ENCODE measurements around the genes RAB26 and RNPS1.

DNA sequence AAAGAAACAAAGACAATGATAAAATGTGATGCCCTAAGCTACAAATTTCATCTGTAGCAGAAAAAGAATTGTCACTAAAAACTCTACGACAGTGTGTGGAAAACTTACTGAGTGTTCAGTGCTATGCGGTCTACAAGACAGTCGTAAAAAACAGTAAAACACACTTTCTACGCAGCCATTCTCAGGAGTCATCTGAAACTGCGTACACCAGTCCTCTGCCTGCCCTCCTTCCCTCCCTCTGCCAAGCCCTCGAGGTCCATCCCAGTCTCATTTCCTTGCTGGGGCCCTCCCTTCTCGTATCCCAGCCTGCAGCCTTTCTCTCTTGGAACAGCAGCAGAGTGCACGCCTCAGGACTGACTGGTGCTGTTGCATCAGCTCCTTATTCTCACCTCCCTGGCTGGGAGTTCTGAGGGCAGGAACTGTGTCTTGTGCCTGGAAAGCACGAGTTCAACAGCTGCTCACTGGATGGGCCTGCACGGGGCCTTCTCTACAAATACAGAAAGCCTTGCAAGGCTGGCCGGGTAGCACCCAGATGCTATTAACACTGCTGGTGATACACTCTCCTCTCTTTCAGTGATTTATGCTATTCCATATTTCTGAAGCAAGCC is 12.5 kb downstream of the FAHD1 start:
- PRO-cap = no peak

DNA sequence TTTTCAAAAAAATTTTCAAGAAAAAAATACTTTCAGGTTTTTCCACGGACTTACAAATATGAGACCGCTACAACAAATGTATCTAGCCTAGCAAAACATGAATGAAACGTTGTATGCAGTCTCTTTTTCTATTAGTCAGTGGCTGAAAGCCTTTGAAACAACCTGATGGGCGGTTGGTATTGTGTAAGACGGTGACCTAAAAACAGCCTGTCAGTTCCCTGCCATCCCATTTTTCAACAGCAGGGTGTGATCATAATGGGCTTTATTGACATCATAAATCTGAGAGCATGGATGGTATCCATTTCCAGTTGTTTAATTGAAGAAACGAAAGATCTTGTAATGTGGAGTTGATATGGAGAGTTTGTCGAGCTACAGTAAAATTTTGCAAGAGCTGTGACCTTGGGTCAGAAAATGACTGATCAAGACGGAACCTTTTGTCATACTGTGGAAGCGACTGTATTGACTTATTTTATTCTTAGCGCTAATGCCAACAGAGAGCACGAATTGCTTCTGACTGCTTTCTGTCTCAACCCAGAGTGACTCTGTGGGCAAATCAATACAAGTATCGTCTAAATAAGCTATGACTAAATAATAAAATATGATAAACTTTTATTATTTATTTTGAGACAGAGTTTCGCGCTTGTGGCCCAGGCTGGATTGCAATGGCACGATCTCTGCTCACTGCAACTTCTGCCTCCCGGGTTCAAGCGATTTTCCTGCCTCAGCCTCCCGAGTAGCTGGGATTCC is 12.3 kb upstream of the MEIOB start:
- PRO-cap = no peak

DNA sequence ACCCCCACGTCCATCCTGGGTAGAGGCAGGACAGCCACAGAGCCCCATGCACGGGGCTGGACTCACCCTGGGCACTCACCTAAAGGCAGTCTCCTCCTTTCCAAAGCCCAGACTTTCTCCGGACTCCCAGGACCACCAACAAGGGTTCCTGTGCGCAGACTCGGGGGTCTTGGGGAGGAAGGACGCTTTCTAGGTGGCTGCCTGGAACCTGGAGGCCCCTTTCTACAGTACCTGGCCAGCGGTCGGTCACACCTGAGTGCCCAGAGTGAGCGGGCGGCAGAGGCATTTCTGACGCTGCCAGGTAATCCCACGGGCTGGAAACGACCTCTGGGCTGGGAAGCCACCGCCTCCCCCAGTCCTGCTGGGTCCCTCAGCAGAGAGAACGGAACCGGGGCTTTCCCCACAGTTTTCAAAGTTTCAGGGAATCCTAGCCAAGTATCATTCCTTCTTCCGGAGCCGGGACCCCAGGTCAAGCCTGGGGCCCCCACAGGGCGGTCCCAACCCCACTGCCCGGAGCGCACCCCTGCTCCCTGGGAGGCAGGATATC is 854 bp downstream of the HS3ST6 start:
- PRO-cap = no peak

GRCh38 chr16:1917839-1918224 is 383 bp downstream of the HS3ST6 start:
- PRO-cap = no peak

DNA sequence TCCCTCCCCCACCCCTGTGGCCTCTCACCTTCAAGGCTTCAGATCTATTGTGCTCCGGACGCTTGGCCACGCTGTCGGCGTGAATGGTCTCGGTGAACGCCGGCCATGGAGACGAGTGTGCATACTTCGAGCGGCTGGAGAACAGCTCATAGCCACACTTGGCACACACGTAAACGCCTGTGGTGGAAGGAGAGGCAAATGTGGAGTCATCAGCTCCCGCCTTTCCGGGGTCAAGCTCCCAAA is 1.8 kb downstream of the MSRB1 start:
- PRO-cap = no peak

- PRO-cap = no peak
These were observed 1.7 kb upstream of the NDUFB10 start for GRCh38 chr16:1957584-1958102.

DNA sequence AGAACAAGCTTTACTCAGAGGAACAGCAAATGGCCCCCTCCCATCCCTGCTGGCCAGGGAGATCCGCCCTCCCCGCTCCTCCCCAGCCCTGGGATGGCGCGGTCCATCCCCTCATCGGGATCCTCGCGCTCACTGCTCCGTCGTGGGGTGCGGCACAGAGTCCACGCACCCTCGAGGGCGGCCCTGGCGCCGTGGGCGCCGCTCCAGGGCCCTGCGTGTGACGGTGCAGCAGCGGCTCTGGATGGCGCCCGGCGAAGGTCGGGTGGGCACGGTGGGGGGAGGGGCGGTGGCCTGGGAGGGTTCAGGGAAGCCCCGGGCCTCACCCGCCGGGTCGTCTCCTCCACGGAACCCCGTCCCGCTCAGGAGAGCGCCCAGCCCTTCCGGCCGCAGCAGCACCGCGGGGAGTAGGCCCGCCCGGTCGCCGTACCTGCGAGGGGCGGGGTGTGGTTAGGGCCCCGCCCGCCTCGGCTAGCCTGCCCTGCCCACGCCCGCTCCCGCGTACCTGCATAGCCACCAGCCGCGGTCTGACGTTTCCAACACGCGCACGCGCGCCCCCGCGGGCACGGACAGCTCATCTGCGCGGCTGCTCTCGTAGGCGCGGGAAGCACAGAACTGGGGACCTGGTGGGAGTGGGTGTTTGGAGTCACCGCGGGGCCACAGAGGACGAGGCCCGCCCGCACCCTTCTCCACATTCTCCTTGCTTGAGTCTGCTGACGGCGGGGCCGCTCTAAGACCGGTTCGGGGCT is 2.2 kb downstream of the NOXO1 start:
- PRO-cap = bidirectional peak, plus-strand start at position 574 of the sequence, minus-strand start at position 399 of the sequence

DNA sequence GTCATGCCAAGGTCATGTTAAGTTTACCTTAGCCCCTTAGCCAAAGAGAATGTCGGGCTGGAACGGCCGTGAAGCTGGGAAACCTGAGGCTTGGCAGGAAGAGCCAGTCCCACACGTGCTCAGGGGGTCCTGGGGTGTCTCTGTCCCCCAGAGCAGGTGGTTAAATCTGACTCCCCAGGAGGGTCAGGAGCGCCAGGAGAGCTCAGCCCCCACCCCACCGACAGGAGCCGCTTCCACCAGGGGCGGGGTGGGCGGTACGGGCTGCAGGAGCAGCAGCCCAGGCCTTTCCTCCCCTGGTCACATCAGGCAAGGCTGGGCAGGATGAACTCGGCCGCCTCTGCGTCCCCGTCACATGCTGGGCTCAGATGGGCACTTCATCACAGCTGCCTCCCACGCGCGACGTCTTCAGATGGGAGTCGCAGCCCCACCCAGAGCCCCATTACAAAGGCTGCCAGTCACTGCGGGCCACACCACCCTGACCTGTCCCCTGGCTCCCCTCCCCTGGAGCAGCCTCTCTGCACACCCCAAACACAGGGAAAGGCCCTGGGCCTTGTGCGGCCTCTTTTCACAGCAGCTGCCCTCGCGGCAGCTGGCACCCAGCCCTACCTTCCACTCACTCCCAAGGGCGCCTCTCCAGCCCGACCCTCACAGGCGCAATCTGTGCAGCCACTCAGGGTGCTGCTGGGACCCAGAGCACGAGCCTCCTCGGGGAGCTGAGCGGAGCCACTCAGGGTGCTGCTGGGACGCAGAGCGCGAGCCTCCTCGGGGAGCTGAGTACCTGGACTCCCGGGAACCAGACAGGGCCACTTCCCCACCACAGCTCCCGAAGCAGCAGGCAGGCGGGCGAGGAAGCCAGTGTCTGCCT is 14.7 kb upstream of the NPW start:
- PRO-cap = no peak

GRCh38 chr16:2125956-2126993 is 9.4 kb downstream of the PKD1 start:
- PRO-cap = no peak

GRCh38 chr16:2148348-2149402 is at the start of gene RAB26:
TSS of gene RAB26 (plus strand) at chr16:2148625.
- PRO-cap = bidirectional peak, plus-strand start at chr16:2148689, minus-strand start at chr16:2148430

- PRO-cap = no peak
These were observed 1.0 kb upstream of the TRAF7 start for GRCh38 chr16:2154606-2154950.

DNA sequence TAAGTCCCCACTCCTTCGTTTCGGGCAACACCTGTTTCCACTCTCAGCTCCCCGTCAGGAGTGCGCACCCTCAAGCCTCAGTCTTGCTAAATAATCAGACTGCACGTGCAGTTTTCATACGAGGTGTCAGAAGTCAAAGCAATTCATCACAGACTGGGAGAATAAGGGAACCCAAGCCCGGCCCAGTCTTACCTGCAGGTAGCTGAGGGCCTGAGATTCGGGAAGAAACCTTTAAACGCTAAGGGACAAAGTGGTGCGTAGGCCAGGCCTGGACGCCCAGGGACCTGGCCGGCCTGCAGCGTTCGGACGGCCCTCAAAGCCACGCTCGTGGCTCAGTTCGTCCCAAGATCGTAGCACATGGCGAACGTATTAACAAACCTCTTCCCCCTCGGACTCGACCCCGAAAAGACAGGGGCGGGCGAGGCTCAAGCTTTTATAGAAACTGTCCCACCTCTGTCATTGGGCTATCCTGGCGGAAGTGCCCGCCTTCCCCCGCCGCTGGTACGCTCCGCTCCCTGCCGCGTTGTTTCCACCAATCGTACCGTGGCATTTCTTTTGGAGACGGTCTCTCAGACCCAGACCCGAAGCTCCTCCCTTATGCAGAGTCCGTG is 526 bp upstream of the TRAF7 start:
- PRO-cap = unidirectional peak, minus-strand start at position 155 of the sequence; bidirectional peak, plus-strand start outside the sequence, minus-strand start at position 408 of the sequence

DNA sequence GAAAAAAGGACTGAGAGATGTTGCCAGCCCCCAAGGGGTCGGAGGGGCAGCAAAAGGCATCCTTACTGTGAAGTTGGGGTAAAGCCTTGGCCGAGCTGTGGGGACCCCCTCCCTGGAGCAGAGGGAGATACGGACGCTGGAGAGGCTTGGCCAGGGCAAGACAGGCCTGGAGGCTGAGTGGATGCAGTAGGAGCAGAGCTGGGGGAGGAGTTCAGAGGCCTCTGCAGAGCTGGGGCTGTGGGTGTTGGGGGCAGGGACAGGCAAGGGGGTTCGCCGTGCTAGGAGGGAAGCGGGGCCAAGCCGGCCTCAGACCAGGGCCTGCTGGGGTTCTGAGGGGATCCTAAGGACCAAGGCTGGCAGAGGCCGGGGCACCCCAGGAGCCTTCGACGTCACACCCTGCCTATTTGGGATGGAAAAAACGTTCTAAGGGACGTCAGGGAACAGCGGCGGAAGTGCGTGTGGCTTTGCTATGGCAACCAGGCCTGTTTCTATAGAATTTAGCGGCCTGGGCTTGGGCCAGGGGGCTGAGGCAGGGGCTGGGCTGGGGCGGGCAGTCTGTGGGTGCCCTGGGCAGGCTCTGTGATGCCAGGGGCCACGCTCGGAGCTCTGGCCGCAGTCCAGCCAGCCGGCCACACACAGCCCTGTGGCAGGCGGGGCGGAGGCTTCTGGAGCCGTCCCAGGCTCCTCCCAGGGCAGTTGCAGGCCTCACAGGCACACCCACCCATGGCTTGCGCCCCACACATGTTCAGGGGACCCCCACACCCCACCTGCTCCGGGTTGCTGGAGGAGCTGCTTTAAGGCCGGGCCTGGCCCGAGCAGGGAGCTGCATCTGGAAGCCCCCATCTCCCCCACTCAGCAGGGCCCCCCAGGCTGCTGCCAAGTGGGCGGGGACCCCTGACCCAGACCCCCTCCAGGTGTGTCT is 3.7 kb downstream of the TRAF7 start:
- PRO-cap = no peak

DNA sequence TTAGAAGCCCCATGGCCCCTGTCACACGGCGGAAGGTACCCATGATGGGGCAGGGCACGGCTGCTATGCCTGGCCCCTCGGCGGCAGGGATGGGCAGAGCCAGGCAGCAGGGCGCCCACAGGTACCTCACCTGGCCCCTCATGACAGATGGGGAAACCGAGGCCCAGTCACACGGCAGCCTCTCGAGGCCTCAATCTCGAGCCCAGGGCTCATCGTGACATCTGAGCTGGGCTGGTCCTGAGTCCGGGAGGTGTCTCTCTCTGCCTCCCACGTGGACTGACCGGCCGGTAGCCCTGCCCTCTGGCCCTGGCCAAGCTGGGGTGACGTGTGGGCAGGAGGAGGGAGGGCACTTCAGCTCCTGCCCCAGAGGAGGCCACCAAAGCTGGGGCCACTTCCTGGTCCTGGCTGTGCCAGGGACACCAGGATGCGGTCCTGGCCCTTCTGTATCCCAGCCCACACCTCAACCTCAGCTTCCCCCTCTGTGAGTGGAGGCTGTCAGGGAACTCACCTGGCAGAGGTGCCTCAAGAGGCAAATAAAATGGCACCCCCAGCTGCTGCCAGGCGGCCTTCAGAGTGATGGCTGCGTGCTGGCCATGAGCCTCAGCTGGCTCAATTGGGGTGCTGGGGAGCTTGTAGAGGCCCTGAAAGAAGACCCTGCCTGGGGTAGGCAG is 11.7 kb downstream of the TRAF7 start:
- PRO-cap = no peak

DNA sequence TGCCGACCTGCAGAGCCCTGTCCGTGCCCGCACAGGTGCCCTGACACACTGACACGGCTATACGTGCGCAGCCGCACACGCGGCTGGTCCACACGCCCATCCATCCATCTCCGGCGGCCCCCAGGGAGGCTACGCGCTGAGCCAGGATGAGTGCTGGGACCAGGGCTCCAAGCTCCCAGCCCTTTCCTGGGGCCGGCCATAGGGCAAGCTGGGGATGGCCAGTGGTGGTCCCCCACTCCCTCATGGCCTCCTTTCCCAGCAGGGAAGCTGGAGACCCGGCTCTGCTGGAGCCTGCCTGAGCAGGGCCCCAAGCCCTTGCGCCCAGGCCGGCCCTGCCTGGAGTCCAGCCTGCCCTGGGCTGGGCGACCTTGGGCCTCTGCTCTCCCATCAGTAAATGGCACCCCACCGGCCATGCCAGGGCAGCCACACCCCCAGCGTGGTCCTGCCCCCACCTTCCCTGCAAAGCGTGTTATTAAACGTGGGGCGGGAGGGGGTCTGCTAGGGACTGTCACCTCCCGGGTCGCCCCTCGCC is 938 bp downstream of the CASKIN1 start:
- PRO-cap = no peak

GRCh38 chr16:2252869-2253636 is 1.7 kb upstream of the ECI1 start:
- PRO-cap = no peak

GRCh38 chr16:2263026-2263868 is 4.7 kb downstream of the RNPS1 start:
- PRO-cap = no peak

DNA sequence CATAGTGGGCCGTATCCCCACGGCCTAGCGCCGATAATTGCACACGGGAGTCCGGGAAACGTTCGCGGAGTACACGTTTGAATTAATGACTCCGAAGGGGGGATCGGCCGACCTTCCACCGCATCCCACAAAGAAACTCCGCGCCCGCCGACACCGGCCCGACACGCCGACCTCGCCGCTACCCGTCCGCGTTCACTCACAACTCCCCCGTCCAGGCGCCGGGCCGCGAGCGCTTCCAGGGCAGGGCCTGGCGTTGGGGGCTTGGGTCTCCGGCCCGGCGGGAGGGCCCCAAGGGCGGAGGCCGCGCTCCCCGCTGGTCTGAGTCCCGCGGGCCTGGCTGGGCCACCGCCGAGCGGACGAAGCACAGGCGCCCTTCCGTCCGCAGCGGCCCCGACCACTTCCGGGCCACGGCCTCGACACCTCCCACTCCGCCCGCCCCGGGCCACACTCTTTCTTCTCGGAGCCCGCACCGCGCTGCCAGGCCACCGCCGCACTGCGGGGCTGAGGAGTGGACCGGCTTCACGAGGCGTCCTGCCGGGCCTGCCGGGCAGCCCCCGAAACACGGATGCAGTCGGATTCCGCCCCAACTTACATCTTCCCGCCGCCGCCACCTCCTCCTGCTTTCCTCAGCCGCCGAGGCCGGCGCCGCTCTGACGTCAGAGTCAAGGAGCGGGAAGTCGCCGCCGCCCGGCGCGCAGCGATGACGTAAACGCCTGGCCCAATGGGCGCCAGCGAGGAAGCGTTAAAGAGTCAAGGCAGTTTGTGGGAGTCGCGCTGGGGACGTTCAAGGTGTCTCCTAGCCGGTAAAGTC is at the start of gene RNPS1:
Gene RNPS1, minus strand, starts transcription at position 664 of the 811 bp plus-strand sequence.
- PRO-cap = bidirectional peak, plus-strand start at position 709 of the sequence, minus-strand start at position 652 of the sequence

DNA sequence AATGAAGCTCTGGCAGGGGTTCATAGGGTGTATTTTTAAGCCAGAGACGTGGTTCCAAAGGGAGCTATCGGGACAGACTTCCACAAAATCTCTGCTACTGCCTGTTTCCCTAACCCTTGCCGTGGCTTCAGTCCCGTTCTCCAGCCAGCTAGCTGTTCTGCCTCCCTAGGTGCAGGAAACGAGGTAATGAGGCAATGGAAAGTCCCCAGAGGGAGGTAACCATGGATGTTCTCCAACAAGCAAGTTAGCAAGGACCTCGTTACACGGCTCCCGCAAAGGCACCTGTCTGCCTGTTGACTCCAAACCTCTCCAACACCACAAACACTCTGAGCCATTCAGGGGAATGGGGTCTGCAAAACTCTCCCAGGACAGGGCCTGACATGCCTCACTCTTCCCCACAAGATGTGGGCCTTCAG is 2.6 kb downstream of the ABCA3 start:
- PRO-cap = no peak

- PRO-cap = no peak
These were observed 7.8 kb downstream of the CCNF start for GRCh38 chr16:2436984-2437433.